Kidney (tissue), 2 donors: ENCODE results near the gene SPATC1L.

- PRO-cap: bidirectional peak, plus-strand start at chr21:45421678, minus-strand start at chr21:45421609
- RRBS: no CpG with 5 or more reads among the region's 19 CpGs
Observed at GRCh38 chr21:45421419-45422154, 16.6 kb downstream of the COL18A1 start.

DNA sequence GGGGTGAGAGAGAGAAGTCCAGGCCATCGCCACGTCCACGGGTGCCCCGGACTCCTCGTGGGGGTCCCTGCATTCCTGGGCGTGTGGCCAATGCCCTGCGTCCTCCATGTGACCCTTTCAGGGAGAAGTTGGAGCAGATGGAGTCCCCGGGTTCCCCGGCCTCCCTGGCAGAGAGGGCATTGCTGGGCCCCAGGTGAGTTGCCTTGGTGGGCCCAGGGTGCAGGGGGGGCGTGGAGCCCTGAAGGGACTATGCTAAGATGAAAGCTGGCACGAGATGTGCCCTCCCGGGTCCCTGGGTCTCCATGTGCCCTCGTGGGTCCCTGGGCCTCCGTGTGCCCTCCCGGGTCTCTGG is 52.1 kb downstream of the SLC19A1 start:
- PRO-cap: no peak
- RRBS: 50% methylated on average over 4 of the region's 15 CpGs

- PRO-cap: no peak
- RRBS: no CpG with 5 or more reads among the region's 19 CpGs
Observed at GRCh38 chr21:45498404-45498761, 43.9 kb downstream of the SLC19A1 start.

DNA sequence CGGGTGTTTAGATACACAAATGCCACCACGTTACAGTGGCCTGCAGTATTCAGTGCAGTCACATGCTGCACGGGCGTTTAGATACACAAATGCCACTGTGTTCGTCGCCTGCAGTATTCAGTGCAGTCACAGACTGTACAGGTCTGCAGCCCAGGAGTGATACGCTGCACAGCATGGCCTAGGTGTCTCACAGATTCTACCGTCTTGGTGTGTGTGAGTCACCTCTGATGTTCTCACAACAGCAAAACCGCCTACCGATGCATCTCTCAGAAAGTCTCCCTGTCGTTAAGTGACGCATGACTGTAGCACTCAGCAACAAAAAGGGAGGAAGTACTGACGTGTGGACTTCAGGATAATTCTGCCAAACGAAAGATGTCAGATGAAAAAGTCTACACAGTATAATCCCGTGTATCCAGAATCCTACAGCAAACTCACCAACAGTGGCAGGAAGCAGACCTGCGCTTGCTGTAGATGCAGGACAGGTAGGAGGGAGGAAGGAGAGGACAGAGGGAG is 36.4 kb upstream of the PCBP3 start:
- PRO-cap: no peak
- RRBS: no CpG with 5 or more reads among the region's 16 CpGs

DNA sequence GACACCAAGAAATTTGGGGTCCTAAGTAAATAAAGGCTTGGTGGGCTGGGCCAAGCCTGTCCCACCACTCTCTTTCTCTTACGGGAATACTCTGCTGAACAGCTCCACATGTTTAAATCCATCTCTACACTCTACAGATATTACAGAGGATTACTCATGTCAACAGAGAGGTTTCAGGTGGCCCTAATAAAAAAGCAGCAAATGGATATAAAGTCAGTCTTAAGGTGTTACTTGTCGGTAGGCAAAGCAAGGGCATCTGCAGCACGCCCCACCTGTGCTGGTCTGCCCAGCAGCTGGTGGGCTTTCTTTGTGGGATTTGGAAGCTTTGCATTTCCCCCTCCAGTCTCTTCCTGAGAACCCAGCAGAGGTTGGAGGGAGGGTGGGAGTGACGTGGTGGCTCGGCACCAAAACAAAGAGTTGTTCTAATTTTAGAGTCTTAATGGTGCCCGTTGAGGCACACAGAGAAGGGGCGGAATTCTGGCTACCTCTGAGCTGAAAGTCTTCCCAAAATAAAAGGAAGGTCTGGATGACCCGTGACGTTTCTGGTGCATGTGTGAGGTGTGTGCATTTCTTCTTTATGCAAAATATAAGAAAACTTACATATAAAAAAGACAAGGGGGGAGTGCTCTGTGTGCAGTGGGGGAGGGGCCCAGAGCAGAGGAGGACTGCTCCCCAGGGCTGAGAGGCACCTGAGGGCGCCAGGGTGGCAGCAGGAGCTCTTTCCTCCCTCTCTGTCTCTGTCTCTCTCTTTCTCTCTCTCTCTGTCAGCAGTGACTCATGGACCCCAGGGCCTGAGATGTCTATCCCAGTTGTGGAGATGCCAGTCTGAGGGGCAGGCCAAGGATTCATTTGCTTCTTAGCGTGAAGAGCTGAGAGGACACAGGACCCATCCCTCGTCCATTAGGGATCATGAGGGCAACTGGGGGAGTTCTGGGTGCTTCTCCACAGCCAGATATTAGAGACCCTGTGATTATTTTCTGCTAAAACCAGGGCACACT is 4.7 kb upstream of the PCBP3 start:
- PRO-cap: no peak
- RRBS: no CpG with 5 or more reads among the region's 12 CpGs

- PRO-cap: unidirectional peak, minus-strand start at chr21:45642931
- RRBS: 7% methylated on average over 49 of the region's 112 CpGs
Observed at GRCh38 chr21:45642326-45643326, 899 bp upstream of the PCBP3 start.

DNA sequence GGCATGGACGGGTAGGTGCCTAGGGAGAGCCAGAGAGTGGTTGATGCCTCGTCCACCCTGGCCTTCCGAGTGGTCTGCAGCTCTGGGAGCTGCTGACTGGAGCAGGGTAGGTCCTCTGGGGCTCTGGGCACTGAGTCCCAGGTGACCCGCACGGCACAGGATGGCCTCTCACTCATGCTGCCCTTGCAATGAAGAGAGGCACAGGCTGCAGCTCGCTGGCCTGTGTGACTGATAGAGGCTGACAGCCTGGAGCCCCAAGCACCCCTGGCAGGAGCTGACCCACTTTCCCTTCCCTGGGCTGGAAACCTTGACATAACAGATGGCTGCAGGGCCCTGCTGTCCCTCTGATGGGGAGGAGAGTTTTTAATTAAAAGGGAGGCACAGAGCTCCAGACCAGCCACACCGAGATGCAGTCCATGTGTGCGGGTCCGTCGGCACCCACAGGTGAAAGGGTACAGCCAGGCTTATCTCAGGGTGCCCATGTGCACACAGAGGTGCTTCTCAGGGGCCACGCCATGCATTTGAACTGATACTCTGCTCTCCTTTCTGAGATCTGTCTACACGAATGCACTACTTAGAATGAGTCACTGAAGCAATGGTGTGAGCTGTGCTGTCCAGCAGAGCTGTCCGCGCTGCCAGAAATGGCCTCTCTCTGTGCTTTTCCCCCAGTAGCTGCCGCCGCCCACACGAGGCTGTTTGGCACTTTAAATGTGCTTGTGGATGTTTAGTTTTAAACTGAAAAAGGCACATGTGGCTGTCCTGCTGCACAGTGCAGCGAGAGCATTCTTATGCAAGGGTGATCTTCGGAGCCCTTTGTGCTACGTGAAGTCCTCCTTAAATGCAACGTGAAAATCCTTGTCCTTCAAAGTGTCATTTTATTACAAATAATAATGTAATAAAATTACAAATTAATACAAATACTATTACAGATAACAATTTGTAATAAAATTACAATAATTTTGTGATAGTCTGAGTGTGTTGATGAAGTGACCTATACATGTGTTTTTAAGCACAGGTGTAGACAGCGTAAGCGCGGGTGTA is 87.2 kb upstream of the COL6A1 start:
- PRO-cap: no peak
- RRBS: no CpG with 5 or more reads among the region's 24 CpGs

DNA sequence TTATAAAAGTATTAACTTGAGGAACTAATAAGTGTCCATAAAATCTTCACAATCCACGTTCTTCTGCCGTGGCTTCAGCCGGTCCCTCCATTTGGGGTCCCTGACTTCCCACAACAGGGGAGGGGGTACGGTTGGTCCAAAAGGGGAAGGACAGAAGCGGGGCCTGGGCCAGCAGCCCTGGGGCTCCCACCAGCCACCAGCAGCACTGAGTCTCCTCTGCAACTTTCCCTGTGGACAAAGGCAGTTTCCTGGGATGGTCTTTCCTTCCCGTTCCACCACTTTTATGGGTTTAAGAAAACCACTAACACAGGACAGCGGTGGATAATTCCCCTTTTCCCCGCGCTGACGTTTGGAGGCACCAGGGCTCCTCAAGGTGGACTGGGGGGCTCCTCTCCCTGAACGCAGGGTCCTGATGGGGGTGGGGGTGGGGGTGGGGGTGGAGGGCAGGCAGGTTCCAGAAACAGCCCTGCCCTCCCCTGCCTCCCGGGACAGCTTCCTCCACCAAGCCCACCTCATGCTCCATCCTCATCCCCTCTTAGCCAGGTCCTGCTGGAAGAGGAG is 4.9 kb upstream of the COL6A1 start:
- PRO-cap: no peak
- RRBS: no CpG with 5 or more reads among the region's 12 CpGs

- PRO-cap: no peak
- RRBS: no CpG with 5 or more reads among the region's 4 CpGs
Observed at GRCh38 chr21:46004958-46005161, 23.3 kb downstream of the COL6A1 start.

GRCh38 chr21:46056406-46057319 is 41.2 kb upstream of the COL6A2 start:
- PRO-cap: bidirectional peak, plus-strand start at chr21:46056861, minus-strand start at chr21:46056589
- RRBS: no CpG with 5 or more reads among the region's 47 CpGs

DNA sequence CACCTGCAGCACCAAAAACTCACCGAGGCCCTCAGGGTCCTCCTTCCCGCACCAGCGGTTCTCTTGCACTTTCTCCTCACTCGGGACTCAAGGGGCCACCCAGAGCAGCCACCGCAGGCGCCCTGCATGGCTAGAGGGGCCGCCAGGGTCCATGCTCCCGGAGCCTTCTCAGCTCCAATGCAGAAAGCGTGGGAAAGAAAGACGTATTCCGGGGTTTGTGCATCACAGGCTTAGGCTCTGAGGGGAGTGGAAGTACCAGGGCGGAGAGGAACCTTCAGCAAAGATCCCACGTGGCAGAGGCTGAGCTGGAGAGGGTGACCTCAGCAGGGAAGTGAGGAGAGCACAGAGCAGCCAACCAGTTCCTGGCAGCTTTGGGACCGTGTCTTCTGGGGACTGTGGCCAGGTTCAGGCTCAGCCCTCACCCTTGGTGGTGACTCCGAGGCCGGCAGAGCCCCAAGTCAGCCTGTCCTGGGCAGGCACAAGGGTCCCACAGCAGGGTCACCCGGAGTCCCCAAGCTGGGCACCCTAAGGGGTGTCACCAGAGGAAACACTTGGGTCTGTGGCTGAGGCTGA is 19.4 kb upstream of the COL6A2 start:
- PRO-cap: no peak
- RRBS: 88% methylated on average over 6 of the region's 17 CpGs

- PRO-cap: no peak
- RRBS: 51% methylated on average over 2 of the region's 16 CpGs
Observed at GRCh38 chr21:46079190-46079724, 18.7 kb upstream of the COL6A2 start.

GRCh38 chr21:46142390-46143008 is 12.9 kb downstream of the FTCD start:
- PRO-cap: no peak
- RRBS: no CpG with 5 or more reads among the region's 27 CpGs

DNA sequence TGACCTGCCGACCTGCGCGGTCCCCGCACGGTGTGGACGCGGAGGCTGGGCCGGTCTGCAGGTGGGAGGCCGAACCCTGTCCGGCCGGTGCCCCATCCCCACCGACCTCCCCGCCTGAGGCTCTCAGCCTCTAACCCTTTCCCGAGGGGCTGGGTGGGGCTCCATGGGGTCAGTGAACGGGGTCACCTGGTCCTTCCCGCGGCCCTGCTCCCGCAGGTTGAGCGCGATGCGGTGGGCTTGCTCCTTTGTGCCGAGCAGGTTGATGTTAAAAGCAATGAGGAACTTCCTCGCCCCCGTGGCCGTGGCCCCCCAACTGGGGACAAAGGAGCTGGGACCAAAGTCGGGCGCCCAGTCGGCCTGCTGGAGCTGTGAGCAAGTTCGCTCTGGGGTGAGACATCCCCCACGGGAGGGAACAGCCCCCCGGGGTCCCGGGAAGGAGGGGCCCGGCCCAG is 4.0 kb downstream of the FTCD start:
- PRO-cap: no peak
- RRBS: 44% methylated on average over 1 of the region's 33 CpGs

GRCh38 chr21:46183641-46184585 is at the start of gene SPATC1L:
Gene SPATC1L, minus strand, starts transcription at chr21:46184459.
- PRO-cap: unidirectional peak, minus-strand start at chr21:46184380
- RRBS: 4% methylated on average over 4 of the region's 30 CpGs

GRCh38 chr21:46187315-46187903 is 3.1 kb upstream of the SPATC1L start:
- PRO-cap: no peak
- RRBS: no CpG with 5 or more reads among the region's 8 CpGs

DNA sequence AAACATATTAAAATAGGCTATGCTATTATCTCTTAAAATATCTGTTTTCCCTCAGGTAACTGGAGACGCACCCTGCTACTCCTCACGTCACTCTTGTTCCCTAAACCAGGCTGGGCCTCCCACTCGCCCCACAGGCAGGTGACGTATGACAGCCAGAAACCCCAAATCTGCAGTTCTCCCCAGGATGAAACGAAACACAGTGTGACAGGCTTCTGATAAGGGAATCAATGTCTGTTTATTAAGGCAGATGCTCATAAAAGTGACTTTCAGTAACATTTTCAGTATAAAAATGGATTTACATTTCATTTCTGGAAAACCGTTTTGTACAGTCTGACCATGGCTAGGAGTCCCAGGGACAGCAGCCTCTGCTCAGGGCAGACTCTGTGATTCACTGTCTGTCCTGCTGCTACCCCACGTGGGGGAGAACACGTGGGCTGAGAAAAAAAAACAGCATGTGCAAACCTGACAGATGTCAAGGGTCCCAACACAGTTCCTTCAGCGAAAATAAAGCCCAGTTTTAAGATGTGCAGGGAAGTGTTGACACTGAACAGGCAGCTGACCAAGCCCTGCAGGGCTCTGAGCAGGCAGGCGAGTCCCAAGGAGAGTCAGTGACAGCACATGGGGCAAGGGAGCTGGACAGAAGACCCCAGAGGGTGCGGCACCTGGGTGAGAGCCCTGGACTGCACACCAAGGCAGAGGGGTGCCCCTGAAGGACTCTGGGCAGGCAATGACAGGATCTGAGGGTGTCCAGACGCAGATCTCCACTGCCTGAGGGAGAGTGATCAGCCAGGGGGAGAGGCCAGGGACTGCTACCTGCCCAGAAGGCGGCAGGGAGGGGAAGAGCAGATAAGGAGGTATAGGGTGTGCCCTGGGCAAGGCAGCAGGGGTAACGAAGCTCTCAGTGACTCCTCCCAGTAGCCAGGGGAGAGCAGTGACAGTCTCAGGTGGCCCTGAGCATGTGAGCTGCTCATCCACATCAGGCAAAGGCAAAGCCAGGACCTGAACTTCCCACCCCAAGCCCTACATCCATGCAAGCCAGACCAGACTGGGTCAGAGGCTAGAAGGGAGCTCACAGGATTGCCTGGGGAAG is 5.0 kb upstream of the SPATC1L start:
- PRO-cap: no peak
- RRBS: no CpG with 5 or more reads among the region's 14 CpGs

DNA sequence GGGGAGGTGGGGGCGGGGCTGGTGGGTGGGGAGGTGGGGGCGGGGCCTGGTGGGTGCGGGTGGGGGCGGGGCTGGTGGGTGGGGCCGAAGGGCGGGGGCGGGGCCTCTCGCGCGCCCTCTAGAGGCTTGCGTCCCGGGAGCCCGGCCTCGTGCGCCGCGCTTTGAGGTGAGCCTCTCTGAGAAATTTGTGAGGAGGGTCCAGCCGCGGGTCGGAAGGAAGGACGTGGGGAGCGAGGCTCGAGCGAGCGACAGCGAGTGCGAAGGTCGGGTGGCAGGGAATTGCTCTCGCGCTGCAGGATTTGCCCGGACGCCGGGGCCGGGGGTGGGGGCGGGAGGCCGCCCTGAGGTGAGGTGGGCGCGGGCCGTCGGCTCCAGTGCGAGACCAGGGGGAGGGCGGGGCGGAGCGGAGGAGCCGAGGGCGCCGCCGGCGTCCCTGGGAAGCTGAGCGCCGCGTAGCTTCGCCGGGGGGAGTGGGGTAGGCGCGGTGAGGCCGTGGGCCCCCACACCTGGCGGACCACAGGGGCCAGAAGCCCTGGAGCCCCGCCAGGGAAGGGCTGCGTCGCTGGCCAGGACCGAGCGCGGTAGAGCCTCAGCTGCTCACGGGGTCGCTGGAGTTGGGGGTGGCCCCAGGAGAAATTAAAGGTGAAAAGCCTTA is 654 bp upstream of the LSS start:
- PRO-cap: no peak
- RRBS: 6% methylated on average over 7 of the region's 66 CpGs

- PRO-cap: no peak
- RRBS: no CpG with 5 or more reads among the region's 17 CpGs
Observed at GRCh38 chr21:46264996-46265468, 20.4 kb downstream of the MCM3AP start.

- PRO-cap: no peak
- RRBS: 76% methylated on average over 7 of the region's 15 CpGs
Observed at GRCh38 chr21:46284080-46284626, 1.3 kb downstream of the MCM3AP start.